ENCODE measurements around the genes HMGB3, CNGA2, MAGEA4, PNMA6F and TREX2.

GRCh38 chrX:149528601-149528936 is 12.2 kb upstream of the EOLA1 start:
- PRO-cap = no peak
- RRBS, 2 experiments = no CpG with 5 or more reads among the region's 2 CpGs

DNA sequence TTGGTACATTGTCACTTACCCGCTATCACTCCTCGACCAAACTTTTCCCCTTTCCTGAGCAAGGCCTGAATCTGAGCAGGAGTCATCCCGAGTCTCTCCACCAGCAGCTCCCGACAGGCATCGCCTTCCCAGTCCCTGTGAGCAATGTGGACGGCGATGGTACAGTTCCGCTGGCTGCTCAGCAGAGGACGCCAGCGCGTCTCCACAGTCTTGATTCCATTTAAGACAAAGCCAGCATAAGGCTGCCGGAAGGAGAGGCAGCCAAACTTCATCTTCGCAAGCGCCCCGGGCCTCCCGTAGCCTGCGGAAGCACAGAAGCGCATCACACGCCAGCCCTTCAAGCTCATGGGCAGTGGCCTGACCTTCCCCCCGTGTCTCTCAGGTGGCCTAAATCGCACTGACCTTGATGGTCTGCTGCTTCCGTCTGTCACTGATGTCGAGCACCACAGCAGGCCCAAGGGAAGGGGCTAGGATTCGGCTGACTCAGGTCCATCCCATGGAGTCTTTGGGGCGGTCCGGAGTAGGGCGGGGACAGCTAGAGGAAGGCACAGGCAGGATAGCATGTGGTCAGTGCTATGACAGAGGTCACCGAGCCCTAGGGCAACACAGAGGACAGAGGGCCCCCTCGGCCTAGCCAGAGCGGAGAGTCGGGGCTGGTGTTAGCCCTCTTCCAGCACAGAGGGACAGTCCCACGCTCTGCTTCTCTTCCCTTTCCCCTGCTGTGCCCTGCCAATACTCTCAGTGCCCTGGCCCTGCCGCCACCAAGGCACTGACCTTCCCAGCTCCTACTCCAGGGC is 4.4 kb downstream of the HSFX4 start:
- PRO-cap = no peak
- RRBS, 2 experiments = no CpG with 5 or more reads among the region's 33 CpGs

GRCh38 chrX:149971678-149972292 is 33.5 kb upstream of the EOLA2 start:
- PRO-cap = no peak
- RRBS, 2 experiments = no CpG with 5 or more reads among the region's 4 CpGs

DNA sequence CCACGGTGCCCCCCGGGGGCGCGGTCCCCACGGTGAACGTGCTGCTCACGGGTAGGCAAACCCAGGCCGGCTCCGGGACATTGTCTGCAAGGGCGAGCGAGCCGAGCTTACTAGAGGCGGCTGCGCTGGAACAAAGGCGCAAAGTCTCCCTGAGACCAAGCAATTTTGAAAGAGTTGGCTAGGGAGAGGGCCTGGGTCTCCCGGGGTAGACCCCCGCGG is 1.4 kb downstream of the MAMLD1 start:
- PRO-cap = no peak
- RRBS, 2 experiments = 16 to 28% methylated on average over 10 to 13 of the region's 18 CpGs

GRCh38 chrX:150692534-150692747 is 755 bp upstream of the MTMR1 start:
- PRO-cap = no peak
- RRBS, 2 experiments = no CpG with 5 or more reads among the region's 3 CpGs

DNA sequence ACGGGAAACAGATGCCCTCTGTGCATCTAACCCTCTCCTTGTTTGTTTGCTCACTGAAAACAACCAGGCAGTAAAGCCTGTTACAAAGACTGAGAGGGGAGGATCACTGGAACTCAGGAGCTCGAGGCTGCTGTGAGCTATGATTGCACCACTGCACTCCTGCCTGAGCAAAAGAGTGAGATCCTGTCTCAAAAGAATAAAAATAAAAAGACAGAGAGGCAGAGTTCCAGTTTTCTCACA is 16.7 kb upstream of the HMGB3 start:
- PRO-cap = no peak
- RRBS, 2 experiments = no CpG with 5 or more reads among the region's 2 CpGs

DNA sequence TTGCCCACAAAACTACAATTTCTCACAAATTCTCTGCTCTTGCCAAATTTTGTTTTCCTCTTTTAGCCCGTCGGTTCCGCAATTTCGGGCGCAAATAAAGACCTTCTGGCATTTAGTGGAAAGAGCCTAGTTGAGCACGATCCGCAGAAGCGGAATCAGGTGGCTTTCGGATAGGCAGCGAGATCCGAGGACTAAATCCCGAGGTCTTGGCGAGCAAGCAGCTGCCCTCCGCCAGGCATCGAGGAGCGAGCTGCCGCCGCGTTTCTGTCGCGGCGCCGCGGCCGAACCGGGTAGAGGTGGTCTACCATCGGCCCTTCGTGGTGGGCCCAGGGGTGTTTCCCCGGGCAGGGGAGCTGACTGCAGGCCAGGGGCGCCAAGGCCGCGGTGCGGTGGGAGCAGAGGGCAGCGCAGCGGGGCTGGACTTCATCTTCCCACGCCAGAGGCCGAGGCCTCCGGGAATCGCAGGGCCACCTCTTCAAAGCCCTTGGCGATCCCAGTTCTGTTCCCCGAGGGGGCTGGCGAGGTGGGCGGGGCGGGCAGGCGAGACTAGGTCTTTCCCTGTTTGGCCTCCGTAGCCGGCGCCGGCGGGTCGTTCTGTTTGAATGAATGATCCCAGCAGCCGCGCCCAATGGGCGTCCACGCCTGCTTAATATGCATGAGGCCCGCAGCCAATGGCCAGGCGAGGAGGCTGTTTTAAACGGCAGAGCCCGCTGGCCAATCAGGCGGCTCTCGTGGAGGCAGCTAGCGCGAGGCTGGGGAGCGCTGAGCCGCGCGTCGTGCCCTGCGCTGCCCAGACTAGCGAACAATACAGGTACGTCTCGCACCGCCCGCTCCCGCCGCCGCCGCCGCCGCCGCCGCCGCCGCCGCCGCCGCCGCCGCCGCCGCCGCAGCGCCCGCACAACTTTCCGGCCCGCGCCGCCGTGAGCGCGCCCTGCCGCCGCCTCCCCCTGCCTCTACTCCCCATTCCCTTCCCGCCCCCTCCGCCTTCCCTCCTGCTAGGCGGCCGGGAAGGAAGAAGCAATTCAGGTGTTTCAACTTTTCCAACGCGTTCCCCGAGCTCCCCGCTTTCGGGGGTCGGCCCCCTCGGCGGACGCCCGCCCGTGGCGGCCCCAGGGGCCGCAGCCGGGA is at the start of gene HMGB3:
HMGB3 (plus strand) TSS at position 770 of the 1,128 bp plus-strand sequence.
- PRO-cap = bidirectional peak, plus-strand start at position 793 of the sequence, minus-strand start at position 604 of the sequence
- RRBS, 2 experiments = 18 to 28% methylated on average over 4 to 20 of the region's 121 CpGs

GRCh38 chrX:150985264-150986062 is 2.3 kb downstream of the HMGB3 start:
- PRO-cap = no peak
- RRBS, 2 experiments = no CpG with 5 or more reads among the region's 16 CpGs

GRCh38 chrX:151704204-151704759 is 9.0 kb downstream of the PRRG3 start:
- PRO-cap = no peak
- RRBS, 2 experiments = no CpG with 5 or more reads among the region's 10 CpGs

DNA sequence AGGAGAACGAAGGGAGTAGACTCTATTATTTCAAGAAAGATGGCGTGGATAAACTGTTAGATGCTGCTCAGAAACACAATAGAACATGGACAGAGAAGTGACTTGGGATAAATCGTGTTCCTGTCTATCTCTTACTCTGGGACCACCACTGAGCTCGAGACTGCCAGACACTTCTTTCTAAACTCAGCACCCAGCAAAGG is at the start of gene CNGA2:
CNGA2 (plus strand) TSS at position 15 of the 200 bp plus-strand sequence.
- PRO-cap = no peak
- RRBS, 2 experiments = no CpG with 5 or more reads among the region's 4 CpGs

GRCh38 chrX:151912183-151913121 is at the start of gene MAGEA4:
MAGEA4 (plus strand) TSS chrX:151912889.
- PRO-cap = no peak
- RRBS, 2 experiments = no CpG with 5 or more reads among the region's 26 CpGs

DNA sequence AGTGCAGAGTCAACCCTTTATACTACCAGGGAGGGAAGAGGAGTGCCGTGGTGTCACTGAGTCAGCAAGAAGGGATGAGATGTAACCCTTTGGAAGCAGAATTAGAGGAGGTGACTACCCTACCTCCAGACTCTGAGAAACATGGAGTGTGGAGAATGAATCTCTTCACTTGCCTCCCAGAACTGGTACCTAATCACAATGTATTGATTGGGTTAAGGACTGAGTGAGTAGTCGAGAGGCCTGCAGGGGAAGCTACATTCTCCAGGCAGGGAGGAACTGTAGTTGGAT is 6.8 kb upstream of the GABRE start:
- PRO-cap = no peak
- RRBS, 2 experiments = no CpG with 5 or more reads among the region's 2 CpGs

DNA sequence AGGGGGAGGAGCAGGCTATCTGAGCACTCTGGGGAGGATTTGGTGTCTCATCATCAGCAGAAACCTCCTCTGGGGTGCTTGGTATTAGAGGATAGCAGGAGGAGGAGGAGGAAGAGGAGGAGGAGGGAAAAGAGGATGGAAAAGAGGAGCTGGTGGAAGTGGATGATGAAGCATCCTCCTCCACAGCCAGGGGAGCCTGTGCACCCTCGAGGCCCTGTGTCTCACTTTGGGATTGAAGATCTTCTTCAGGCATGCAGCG is 3.1 kb downstream of the MAGEA10 start:
- PRO-cap = no peak
- RRBS, 2 experiments = no CpG with 5 or more reads among the region's 2 CpGs

DNA sequence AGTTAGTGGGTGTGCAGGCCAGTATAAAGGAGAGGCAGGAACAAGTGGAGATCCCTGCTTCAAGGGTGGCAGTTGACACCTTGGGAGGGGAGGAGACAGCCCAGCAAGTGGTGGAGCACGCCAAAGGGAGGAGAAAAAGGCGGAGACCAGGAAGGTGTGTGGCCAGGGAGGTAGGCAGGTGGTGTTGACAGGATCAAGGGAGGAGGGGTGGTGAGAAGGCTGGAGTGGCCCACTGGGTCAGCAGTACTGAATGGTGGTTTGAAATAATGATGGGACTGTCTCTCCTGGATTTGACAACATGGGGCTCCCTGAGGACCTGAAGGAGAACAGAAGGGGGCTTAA is 32.7 kb downstream of the ZNF185 start:
- PRO-cap = no peak
- RRBS, 2 experiments = no CpG with 5 or more reads among the region's 2 CpGs

DNA sequence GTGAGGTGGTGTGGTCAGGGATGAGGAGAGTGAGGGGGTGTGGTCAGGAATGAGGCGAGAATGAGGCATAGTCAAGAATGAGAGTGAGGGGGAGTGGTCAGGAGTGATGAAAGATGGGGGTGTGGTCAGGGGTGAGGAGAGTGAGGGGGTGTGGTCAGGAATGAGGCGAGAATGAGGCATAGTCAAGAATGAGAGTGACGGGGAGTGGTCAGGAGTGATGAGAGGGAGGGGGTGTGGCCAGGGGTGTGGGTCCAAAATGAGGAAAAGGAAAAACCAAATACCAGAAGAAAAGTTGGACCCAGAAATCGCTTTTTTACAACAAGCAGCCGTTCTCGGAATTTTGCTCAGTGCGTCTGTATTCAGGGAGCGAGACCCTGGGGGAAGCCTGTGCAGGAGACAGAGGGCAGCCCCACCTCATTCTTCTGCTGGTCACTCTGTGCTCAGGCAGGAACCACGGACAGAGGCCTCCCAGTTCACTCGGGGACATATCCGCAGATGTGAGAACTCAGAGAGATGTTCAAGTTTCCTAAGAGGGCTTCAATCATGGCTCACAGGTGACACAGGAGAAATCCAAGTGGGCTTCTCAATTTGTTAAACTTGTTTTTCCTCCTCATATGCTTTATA is 39.3 kb upstream of the PWWP4 start:
- PRO-cap = no peak
- RRBS, 2 experiments = no CpG with 5 or more reads among the region's 11 CpGs

DNA sequence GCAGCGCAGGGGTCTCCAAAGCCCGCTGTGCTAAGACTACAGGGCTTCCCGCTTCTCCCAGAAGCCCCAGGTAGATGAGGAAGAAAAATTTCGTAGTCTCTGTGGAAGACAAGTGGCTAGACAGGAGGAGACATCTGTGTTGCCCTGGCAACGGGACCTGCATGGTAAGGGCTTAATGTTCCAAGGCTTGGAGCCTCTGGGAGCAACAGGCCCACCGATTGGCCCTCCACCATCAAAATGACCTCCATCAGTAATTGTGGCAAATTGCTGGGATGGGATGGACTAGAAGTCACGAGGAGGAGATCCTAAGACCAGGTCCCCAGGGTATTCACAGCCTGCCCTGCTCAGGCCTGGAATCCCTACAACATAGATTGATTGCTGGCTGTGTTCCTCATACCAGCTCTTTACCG is at the start of gene PNMA6F:
PNMA6F (minus strand) TSS at position 79 of the 410 bp plus-strand sequence.
- PRO-cap = no peak
- RRBS, 2 experiments = no CpG with 5 or more reads among the region's 8 CpGs

- PRO-cap = no peak
These were observed 28.2 kb downstream of the PNMA6E start for GRCh38 chrX:153372901-153373385.

DNA sequence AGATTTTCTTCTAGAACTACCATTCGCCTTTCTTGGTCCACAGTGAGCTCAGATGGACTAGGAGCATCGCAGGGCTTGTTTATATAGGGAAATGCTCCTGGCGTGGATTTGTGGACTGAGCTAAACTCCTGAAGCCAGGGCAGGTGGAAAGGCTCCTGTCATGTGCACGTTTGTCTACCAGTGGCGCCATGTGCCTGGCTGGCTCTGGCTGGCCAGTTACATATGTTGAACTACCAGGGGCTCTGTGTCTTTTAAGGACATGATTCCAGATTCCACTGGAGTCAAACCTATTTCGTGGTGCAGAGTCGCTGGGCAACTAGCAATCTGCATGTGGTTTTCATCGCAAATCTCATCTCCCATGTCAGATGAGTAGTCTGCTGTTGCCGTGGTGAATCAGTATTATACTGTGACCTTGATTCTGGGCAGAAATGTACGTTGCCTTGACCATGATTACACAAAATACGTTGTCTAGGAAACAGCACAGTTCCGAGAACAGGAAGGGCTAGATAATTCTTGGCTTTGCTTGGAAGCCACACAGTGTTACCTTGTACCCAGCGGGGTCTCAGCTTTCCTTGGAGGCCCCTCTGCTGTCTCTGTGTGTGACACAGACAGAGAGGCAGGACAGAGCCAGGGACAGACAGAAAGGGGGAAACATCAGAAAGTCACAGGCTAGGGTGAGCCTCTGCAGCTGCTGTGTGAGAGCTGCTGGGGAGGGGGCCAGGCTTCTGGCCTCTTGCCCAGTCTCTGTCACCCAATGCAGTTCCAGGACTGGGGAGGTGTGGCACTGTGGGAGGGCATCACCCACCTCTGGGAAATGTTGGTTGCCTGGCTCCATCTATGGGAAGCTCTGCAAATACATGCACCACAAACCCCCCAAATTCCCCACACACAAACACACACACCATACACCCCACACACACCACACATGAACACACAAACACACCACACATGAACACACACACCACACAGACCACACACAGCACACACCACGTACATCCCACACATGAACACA is 19.2 kb downstream of the PNMA6E start:
- PRO-cap = no peak
- RRBS, 2 experiments = no CpG with 5 or more reads among the region's 14 CpGs

DNA sequence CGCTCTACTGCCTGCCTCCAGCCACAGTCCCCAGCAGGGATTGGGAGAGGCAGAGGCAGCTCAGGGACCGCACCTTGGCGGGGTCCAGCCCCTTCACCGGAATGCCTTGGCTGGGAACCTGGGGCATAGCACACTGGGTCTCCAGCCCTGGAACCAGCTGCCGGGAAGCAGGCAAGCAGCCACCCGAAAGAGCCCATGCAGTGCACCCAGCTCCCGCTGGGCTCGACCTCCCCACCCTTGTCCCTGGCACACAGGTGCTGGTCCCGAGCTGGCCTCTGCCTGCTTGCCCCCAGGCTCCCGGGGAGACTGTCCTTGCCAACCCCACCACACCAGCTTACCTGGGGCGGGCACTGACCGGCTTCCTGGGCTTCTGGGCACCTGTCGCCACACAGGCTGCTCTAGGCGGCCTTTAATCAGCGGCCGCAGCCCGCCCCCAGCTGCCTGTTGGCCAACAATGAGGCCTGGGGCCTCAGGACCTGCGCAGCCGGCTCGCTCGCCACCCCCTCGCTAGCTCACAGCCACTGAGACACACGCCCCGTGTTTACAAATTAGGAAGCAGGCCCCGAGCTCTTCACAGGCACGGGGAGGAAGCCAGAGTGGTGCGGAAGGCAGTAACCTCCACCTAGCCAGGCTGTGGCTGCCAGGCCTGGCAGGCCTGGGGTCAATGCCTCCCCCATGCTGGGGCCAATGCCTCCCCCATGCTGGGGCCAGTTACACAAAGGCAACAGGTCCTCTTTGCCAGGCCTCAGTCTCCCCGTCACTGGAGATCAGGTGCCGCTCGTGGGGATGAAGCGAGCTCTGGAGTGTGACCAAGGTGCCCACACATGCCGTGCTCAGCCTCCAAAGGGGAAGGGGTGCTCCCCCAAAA is at the start of gene TREX2:
TREX2 (minus strand) TSS at position 386 of the 868 bp plus-strand sequence.
- PRO-cap = no peak
- RRBS, 2 experiments = 73 to 74% methylated on average over 5 of the region's 32 CpGs

DNA sequence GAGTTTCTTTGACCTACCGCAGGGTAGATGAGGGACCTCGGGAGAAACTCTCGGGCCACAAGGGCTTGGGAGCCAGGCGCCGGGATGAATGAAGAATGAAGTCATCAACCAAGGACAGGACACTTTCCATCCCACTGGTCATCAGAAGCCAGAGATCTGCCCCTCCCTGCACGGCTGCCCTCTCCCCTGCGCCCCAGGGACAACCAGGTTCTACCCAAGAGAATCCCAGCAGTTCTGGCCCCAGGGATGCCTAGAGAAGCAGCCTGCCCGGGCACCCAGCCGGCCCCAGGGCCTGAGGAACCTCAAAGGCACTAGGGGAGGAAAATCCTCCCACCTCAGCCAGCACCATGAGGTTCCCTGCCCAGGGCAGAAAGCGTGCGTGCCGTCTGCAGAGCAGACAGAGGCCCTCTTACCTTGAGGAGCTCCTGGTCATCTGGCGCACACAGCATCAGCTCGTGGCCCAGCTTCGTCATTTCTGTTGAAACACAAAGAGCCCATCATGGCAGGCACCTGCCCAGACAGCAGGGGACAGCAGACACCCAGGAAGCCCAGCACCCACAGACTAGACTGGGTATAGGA is 8.1 kb downstream of the HAUS7 start:
- PRO-cap = no peak
- RRBS, 2 experiments = no CpG with 5 or more reads among the region's 15 CpGs